ENCODE data around the gene PRDX5.

- RRBS = no CpG with 5 or more reads among the region's 7 CpGs
These were observed 35.7 kb downstream of the MARK2 start for GRCh38 chr11:63874530-63875034.

- RRBS = no CpG with 5 or more reads among the region's 5 CpGs
These were observed 39.0 kb downstream of the MARK2 start for GRCh38 chr11:63877749-63878394.

DNA sequence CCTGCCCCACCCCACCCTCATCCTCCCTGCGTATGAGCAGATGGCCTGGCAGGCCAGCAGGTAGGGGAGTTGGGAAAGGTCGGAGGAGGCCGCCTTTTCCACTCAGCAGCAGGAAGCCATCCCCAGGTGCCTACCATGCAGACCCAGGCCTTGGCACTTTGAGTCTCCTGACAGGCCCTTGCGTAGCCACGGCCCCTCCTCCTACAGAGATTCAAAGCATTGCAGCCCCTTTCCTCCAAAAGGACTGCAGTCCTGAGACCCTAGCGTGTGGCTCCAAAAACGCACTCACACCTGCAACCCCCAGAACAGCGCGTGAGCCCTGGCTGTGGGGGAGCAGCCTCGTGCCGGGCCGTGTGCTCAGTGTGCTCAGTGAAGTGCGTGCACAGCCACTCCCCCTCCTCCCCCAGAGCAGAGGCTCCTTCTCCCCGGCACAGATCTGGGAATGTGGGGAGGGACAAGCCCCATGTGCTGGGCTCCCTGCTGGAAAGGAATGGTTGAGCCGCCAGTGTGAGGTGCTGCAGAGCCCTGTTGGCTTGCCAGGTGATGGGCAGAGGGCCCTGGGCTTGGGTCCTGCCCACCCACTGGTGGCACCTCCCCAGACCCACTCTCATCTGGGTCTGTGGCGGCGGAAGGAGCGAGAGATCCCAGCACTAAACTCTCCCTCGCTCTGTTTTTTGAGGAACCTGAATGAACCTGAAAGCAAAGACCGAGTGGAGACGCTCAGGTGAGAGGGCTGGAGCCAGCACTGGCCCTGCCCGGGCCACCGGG lies 9.2 kb downstream of the RCOR2 start:
- RRBS = 85% methylated on average over 4 of the region's 23 CpGs

- RRBS = 55% methylated on average over 6 of the region's 20 CpGs
These were observed 1.4 kb downstream of the RCOR2 start for GRCh38 chr11:63915321-63916270.

DNA sequence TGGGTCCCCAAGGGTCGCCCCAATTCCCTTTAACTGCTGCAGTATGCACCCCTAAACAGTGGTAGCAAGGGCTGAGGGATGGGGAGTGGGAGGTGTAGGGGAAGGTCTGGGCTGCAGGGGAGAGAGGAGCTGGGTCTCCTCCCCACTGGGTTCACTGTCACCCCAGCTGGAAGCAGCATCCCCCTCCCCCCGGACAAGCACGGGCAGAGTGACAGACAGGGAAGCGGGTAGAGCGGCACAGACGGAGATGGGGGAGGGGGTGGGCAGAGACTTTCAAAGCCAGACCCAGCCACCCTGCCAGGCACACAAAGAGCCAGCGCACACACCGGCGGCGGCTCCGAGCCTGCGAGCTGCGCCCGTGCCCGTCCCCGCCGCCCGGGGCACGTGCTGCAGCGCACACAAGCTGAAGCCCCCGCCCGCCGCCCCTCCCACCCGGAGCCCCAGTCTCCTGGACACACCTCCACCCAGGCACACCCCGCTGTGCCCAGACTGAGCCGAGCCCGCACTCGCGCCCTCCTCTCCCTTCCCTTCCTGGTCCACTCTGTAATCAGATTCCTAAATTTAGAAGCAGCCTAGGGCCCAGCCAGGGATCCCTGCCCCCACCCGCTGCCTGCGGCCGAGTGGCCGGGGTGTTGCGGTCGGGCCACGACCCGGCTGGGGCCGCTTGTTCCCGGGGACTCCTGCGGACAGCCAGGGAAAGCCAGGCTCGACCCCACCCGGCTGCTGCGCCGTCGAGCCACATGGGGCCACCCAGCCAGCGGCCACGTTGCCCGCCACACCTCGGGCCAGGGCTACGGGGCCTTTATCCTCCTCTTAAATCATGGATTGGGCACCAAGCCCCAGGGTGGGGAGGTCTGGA lies 966 bp upstream of the RCOR2 start:
- RRBS = 3% methylated on average over 21 of the region's 50 CpGs

DNA sequence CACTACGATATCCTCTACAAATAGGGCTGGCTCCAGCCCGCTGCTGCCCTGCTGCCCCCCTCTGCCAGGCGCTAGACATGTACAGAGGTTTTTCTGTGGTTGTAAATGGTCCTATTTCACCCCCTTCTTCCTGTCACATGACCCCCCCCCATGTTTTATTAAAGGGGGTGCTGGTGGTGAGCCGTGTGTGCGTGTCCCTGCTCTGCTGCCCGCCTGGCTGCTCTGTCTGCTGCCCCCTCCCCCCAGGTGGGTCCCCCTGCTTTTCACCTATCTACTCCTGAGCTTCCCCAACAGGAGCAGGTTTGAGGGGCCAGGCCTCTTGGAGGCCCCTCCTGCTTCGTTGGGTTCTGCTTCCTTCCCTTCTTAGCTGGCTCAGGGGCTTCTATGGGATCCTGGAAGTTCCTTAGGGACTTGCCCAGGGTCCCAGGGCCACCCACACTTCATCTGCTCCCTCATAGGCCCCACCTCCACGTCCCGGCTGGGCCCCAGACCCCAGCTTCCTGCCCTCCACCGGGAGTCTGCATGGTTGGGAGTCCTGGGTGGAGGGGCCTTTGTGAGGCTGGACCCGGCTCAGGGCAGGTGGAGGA lies 11.4 kb downstream of the OTUB1 start:
- RRBS = 85% methylated on average over 2 of the region's 11 CpGs

GRCh38 chr11:64000112-64000434 lies 13.8 kb downstream of the OTUB1 start:
- RRBS = 96% methylated on average over 13 of the region's 27 CpGs

- RRBS = 96% methylated on average over 27 of the region's 72 CpGs
These were observed 14.4 kb downstream of the OTUB1 start for GRCh38 chr11:64000487-64001180.

DNA sequence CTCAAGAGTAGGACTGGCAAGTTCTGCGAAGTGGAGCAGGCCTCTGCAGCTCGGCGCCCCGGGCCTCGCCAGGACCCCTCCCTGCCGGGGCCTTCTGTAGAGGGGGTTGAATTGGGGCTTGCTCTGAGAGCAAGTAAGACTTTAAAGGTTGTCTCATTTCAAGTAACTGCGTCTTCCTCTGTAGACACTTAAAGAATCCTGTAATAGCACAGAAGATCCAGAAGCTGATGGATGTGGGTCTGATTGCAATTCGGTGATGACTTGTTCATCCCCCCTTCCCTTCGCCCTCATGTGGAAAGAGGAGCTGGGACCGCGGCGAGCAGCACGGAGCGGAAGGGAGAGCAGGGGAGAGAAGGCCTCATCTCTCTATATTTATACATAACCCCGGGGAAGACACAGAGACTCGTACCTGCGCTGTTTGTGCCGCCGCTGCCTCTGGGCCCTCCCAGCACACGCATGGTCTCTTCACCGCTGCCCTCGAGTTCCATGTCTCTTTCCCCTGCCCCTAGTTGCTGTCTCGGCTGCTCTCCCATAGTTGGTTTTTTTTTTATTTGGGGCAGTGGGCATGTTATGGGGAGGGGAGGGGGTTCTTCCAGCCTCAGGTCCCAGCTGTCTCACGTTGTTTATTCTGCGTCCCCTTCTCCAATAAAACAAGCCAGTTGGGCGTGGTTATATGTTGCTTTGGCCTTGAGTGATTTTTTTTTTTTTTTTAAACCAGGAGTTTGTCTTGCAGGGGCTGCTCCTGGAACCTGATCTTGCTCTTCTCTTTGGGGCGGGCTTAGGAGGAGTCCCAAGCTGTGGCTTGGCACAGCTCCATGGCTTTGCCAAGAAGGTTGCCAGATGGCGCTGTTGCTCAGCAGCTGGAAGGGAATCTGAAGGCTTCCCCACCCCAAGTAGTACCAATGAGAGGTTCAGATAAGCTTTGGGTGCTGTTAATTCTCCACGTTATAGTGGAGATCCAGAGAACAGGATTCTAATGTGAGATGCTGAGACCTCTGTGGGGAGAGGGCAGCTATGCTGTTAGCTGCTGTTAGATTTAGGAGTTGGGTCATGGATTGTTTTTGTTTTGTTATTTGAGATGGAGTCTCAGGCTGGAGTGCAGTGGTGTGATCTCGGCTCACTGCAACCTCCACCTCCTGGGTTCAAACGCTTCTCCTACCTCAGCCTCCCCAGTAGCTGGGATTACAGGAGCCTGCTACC lies 2.3 kb upstream of the FERMT3 start:
- RRBS = no CpG with 5 or more reads among the region's 31 CpGs

- RRBS = 96% methylated on average over 6 of the region's 17 CpGs
These were observed 1.7 kb downstream of the FERMT3 start for GRCh38 chr11:64208160-64208709.

DNA sequence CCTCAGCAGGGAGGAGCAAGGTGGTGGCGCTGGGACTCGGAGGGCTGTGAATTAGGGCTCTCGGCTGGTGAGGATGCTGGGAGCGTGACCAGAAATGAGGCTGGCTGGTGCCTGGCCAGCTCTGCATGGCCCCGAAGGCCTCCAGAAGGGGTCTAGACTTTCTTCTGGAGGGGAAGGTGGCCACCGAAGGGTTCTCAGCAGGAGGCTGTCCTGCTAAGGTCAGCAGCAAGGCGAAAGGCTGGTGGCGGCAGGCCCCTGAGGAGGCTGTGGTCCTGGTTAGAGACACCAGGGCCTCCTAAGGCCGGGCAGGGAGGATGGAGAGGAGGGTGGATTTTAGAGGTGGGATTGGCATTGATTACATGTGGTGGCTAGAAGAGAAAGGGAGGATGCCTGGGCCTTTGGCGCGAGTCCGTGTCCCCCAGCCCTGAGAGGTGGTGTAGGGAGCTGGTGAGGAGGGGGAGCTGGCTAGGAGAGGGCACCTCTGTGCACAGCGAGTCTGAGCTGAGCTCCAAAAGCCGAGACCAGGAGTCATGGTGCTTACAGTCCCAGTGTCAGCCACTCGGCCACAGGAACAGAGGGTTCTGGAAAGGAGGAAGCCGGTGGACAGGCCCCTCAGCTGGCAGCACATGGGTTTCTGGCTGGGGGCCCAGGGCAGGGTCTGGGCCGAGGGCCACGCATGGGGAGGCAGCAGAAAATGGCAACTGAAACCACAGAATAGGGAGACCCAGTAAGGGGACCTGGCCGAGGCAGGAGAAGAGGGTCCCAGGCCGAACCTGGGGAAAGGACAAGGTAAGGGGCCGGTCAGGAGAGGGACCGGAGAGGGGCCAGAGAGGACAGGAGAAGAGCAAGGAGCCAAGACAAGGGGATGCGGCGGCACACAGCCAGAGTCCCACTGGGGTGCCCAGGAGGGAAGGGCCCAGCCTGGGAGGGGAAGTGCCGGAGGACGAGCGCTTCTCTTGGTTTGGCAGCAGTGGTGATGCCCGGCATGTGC lies 2.5 kb downstream of the FERMT3 start:
- RRBS = 96% methylated on average over 5 of the region's 28 CpGs

- RRBS = no CpG with 5 or more reads among the region's 10 CpGs
These were observed 633 bp upstream of the VEGFB start for GRCh38 chr11:64233759-64234143.

GRCh38 chr11:64258647-64259405 lies 7.5 kb downstream of the PLCB3 start:
- RRBS = 98% methylated on average over 13 of the region's 44 CpGs

- RRBS = no CpG with 5 or more reads among the region's 30 CpGs
These were observed 12.0 kb downstream of the PLCB3 start for GRCh38 chr11:64262986-64264016.

DNA sequence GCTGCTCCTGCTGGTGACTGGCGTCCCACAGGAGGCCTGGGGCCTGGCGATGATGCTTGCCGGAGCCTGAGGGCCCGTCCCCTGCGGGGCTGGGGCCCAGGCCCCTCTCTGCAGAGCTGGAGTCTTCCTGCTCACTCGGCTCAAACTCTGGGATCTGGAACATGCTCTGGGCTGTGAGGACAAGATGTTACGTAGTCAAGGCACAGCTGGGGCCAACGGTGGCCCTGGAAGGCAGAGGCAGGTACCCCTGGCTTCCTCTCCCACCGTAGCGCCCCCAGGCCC lies 318 bp downstream of the BAD start:
- RRBS = 1% methylated on average over 2 of the region's 10 CpGs

DNA sequence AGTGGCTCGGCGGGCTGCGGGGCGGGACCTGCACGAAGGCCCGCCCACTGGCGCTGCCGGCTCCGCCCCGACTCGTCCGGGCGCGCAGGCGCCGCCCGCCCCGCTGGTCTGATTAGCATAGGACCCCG lies 111 bp upstream of the ESRRA start:
- RRBS = 1% methylated on average over 12 of the region's 19 CpGs

GRCh38 chr11:64317374-64318356 lies at the start of gene PRDX5:
Gene PRDX5, plus strand, starts transcription at chr11:64318121.
- RRBS = under 1% methylated on average over 12 of the region's 79 CpGs

DNA sequence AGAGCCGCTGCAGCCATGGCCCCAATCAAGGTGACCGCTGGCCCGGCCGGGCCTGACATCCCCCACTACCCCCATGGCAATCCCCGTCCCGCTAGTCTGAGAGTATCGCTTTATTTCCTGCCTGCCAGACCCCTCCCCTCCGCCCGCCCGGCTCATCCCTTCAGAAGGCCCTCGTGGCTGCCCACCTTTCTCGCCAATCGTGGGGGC lies 339 bp downstream of the PRDX5 start:
- RRBS = under 1% methylated on average over 9 of the region's 13 CpGs

GRCh38 chr11:64335001-64335540 lies 4.9 kb upstream of the CCDC88B start:
- RRBS = no CpG with 5 or more reads among the region's 9 CpGs

- RRBS = no CpG with 5 or more reads among the region's 18 CpGs
These were observed 8.5 kb downstream of the CCDC88B start for GRCh38 chr11:64348323-64349125.